Uterus (tissue), 7 donors: Measurements from ENCODE around the genes IDE, CYP26A1 and TBC1D12.

GRCh38 chr10:92538217-92538749, 35.6 kb downstream of the IDE start:
- PRO-cap, 4 experiments = no peak in any of the 4 experiments
- RAMPAGE, long total RNA, 2 experiments = no peak in any of the 2 experiments
- RRBS = no CpG with 5 or more reads among the region's 4 CpGs

DNA sequence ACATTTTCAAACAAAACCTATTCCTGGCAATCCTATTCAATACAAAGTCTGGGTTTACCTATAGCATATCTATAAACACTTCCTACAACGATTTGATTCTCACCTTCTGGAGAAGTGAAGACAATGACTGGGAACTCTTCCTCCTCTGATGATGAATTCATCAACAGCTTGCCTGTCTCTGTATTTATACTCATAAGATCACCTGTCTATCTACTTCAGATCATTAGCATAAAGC, 32.8 kb downstream of the IDE start:
- PRO-cap, 4 experiments = no peak in any of the 4 experiments
- RAMPAGE, long total RNA, 2 experiments = no peak in any of the 2 experiments
- RRBS = no CpG with 5 or more reads among the region's 1 CpG

GRCh38 chr10:92573605-92574288, at the start of gene IDE:
Gene IDE, minus strand, starts transcription at chr10:92574093.
- PRO-cap, 4 experiments = peak in 4 of 4 experiments; most common plus-strand start chr10:92574140 (in 4); most common minus-strand start chr10:92574087 (in 3)
- RAMPAGE, long total RNA, 2 experiments = start-site peak on the minus strand in 1 of 2 experiments, at chr10:92574017-92574069 at its widest, 173 reads per replicate
- RRBS = 2% methylated on average over 60 of the region's 74 CpGs

DNA sequence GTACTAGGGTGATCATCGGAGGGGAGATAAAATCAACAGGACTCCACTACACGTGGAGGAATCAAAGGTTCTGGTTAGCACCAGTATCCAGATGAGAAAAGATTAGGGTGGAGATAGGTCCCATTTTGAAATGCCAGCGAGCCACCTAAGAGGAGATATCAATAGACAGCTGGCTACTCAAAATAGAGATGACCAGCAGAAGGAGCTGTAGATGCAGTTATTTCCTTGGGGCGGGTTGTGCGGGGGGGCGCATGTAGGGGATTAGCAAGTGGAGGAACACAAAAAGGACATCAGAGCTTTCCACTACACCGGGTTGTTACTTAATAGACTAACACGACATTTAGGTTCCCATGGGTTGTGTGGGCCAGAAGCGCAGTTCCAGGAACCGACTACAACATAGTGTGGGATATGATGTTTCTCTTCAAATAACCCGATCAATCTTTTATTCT, 2.2 kb upstream of the KIF11 start:
- PRO-cap, 4 experiments = no peak in any of the 4 experiments
- RAMPAGE, long total RNA, 2 experiments = no peak in any of the 2 experiments
- RRBS = no CpG with 5 or more reads among the region's 11 CpGs

DNA sequence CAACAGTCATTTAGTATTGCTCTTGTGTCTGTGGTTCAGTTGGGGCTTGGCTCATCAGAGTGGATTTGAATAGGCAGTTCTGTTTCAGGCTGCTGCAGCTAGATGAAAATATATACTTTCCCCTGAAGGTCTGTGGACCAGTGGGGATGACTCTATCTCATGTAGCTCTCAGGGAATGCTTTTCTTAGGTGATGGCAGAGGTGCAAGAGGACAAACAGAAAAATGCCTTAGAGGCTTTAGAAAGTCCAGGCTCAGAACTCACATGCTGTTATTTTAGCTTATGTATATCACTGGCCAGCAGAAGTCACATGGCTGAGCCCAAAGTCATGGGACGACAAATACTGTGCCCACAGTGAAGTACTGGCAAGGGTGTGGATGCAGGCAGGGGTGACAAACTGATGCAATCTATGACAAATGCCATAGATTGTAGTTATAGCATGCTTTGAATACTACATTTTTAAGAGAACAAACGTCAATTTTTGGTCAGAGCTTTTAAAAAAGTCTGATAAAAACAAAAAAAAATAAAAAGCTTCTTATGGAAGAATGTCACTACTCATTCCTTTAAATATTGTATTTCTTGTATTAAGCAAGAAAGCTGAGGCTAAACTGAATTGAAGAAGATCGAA, 15.0 kb upstream of the EXOC6 start:
- PRO-cap, 4 experiments = no peak in any of the 4 experiments
- RAMPAGE, long total RNA, 2 experiments = no peak in any of the 2 experiments
- RRBS = no CpG with 5 or more reads among the region's 3 CpGs

- PRO-cap, 4 experiments = no peak in any of the 4 experiments
- RAMPAGE, long total RNA, 2 experiments = no peak in any of the 2 experiments
- RRBS = 3% methylated on average over 17 of the region's 61 CpGs
Measured at GRCh38 chr10:93062262-93062984, 1.8 kb downstream of the CYP26C1 start.

DNA sequence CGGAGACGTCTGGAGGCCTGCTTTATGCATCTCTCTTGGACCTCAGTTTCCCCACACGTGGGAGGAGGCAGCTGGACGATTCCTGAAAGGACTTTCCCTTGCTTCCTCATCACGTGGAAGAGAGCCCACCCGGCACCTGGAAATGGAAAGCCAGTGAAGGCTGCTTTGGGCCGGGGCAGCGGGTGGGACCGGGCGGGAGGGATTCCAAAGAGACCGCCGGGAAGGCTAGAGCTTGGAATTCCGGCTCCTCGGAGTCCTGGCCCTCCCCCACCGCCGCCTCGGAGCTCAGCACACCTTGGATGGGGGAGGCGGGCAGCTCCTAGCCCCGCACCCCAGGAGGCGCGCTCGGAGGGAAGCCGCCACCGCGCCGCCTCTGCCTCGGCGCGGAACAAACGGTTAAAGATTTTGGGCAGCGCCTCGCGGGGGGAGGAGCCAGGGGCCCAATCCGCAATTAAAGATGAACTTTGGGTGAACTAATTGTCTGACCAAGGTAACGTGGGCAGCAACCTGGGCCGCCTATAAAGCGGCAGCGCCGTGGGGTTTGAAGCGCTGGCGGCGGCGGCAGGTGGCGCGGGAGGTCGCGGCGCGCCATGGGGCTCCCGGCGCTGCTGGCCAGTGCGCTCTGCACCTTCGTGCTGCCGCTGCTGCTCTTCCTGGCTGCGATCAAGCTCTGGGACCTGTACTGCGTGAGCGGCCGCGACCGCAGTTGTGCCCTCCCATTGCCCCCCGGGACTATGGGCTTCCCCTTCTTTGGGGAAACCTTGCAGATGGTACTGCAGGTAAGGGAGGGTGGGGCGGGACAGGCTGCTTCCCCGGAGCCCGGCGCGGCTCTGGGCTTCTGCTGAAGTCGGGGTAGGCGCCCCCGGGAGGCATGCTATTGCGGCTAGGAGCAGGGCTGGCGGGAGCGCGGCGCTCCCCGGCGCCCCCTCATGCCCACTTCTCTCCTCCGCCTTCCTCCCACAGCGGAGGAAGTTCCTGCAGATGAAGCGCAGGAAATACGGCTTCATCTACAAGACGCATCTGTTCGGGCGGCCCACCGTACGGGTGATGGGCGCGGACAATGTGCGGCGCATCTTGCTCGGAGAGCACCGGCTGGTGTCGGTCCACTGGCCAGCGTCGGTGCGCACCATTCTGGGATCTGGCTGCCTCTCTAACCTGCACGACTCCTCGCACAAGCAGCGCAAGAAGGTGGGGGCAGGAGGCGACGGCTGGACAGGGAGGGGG, at the start of gene CYP26A1:
CYP26A1 (plus strand) TSS at position 549 of the 1,224 bp plus-strand sequence.
- PRO-cap, 4 experiments = no peak in any of the 4 experiments
- RAMPAGE, long total RNA, 2 experiments = no peak in any of the 2 experiments
- RRBS = 2% methylated on average over 16 of the region's 100 CpGs

GRCh38 chr10:93421100-93421981, 60.8 kb downstream of the MYOF start:
- PRO-cap, 4 experiments = peak in 1 of 4 experiments; most common plus-strand start chr10:93421601 (in 1); most common minus-strand start chr10:93421610 (in 1)
- RAMPAGE, long total RNA, 2 experiments = no peak in any of the 2 experiments
- RRBS = no CpG with 5 or more reads among the region's 7 CpGs

- PRO-cap, 4 experiments = no peak in any of the 4 experiments
- RAMPAGE, long total RNA, 2 experiments = no peak in any of the 2 experiments
- RRBS = no CpG with 5 or more reads among the region's 7 CpGs
Measured at GRCh38 chr10:93473920-93474773, 8.0 kb downstream of the MYOF start.

DNA sequence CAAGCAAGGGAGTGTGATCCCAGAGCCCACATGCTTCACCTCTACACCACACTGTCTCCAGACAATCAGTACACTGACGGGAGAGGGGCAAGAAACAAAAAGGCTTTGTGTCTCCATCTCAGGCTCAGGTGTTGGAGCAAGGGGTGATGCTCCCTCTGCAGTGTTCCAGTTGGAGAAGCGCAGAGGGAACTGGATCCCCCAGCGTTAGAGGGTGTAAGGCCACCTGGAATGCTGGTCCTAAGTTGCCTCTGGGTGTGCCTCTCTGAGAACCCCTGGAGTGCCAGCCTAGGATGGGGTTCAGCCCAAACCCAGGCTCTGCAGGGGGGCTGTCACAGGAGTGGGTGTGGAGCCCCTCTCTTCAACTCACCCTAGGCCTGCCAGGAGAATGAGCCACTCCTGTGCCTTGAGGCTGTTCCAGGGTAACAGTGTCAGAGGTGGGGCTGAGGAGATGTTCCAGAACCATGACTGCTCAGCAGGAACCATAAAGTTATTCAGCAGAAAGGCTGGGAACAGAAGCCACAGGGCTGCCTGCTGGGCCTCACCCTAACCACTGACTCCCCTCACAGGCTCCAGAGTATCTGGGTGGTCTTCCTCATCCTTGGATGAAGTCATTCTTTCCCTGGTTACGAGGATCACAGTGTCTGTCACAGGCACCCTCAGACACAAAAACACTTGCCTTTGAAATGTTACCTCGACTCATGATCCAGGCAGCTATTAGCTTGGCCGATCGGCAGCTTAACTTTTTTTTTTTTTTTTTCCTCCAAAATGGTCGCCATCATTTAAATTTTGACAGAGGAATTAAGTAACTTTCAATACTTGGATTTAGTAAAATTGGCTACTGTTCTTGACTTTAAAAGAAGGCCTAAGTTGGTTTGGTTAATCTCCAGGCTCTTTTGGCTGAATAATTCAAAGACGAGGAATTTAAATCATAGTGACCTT, 5.3 kb downstream of the RBP4 start:
- PRO-cap, 4 experiments = no peak in any of the 4 experiments
- RAMPAGE, long total RNA, 2 experiments = no peak in any of the 2 experiments
- RRBS = no CpG with 5 or more reads among the region's 9 CpGs

GRCh38 chr10:93701825-93702000, 679 bp downstream of the FRA10AC1 start:
- PRO-cap, 4 experiments = no peak in any of the 4 experiments
- RAMPAGE, long total RNA, 2 experiments = no peak in any of the 2 experiments
- RRBS = no CpG with 5 or more reads among the region's 2 CpGs

DNA sequence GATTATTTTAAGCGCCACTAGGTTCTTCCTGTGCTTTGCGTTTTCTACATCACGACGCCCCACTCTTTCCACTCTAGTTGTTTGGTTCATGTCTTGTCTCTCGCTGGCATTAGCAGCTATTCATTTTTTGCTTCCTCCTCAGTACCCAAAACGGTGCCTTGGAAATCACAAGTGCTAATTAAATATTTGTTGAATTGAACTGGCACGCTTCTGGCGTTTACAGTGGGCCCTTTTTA, 742 bp upstream of the FRA10AC1 start:
- PRO-cap, 4 experiments = no peak in any of the 4 experiments
- RAMPAGE, long total RNA, 2 experiments = no peak in any of the 2 experiments
- RRBS = no CpG with 5 or more reads among the region's 8 CpGs

DNA sequence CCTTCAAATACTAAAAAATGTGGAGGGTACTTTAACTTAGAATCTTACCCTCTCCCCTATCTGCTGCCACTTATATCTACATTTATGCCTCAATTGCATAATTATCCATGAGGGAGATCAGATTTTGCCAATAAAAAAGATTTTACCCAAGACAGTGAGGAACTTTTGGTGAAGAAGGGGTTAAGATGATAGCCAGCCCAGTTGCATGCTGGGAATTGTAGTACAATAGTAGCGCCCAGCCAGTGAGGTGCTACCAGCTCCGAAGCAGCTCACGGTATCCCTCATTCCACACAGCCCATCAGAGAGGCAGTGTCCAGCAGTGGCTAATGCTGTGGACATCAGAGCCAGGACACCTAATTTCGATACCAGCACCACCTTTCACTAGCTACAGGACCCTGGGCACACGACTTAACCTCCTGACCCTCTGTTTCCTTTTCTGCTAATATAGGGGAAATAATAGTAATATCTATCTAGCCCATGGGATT, 5.9 kb upstream of the LGI1 start:
- PRO-cap, 4 experiments = no peak in any of the 4 experiments
- RAMPAGE, long total RNA, 2 experiments = no peak in any of the 2 experiments
- RRBS = no CpG with 5 or more reads among the region's 5 CpGs

- PRO-cap, 4 experiments = no peak in any of the 4 experiments
- RAMPAGE, long total RNA, 2 experiments = no peak in any of the 2 experiments
- RRBS = no CpG with 5 or more reads among the region's 7 CpGs
Measured at GRCh38 chr10:94258459-94259294, 104.1 kb downstream of the NOC3L start.

- PRO-cap, 4 experiments = peak in 4 of 4 experiments; most common plus-strand start chr10:94402490 (in 2); most common minus-strand start chr10:94402384 (in 3)
- RAMPAGE, long total RNA, 2 experiments = start-site peak on the plus strand in 1 of 2 experiments, at chr10:94402491-94402520 at its widest, 16 reads per replicate
- RRBS = 2% methylated on average over 33 of the region's 133 CpGs
Measured at GRCh38 chr10:94402041-94403349, at the start of gene TBC1D12. Gene TBC1D12, plus strand, starts transcription at chr10:94402541.

- PRO-cap, 4 experiments = no peak in any of the 4 experiments
- RAMPAGE, long total RNA, 2 experiments = no peak in any of the 2 experiments
- RRBS = no CpG with 5 or more reads among the region's 1 CpG
Measured at GRCh38 chr10:94687648-94687926, 4.1 kb downstream of the CYP2C18 start.

DNA sequence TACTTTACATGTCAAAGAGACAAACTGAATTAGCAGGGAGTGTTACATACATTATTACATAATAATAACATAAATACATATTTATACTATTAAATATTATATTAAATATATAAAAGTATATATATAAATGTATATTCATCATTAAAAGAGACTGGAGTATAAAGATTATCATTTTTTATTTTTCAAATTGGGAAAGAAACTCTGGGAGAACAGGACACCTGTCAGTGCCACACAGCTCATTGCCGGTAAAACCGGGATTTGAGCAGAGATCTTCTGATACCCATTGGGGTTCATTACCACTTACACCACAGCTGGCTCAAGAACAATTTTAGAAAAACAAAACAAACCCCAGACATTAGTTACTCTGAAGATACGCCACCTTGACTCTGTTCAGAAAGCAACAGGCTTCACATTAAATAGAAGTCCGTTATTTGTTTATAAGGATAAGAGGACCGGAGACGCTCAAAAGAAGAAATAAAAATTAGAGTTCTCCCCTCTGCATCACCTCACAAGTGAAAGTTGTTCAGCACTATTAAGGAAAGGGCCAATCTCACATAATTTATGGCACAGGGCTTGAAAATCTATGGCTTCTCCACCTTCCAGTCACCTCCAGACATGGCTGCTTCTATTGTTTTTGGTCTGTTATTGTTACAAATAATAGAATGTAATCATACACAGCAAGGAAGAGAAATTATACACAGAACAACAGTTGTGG, 962 bp upstream of the CYP2C8 start:
- PRO-cap, 4 experiments = no peak in any of the 4 experiments
- RAMPAGE, long total RNA, 2 experiments = no peak in any of the 2 experiments
- RRBS = no CpG with 5 or more reads among the region's 6 CpGs

- PRO-cap, 4 experiments = peak in 4 of 4 experiments; most common plus-strand start chr10:95273870 (in 3); most common minus-strand start chr10:95273490 (in 2)
- RAMPAGE, long total RNA, 2 experiments = no peak in any of the 2 experiments
- RRBS = no CpG with 5 or more reads among the region's 12 CpGs
Measured at GRCh38 chr10:95273372-95273996, 17.3 kb downstream of the PDLIM1 start.

DNA sequence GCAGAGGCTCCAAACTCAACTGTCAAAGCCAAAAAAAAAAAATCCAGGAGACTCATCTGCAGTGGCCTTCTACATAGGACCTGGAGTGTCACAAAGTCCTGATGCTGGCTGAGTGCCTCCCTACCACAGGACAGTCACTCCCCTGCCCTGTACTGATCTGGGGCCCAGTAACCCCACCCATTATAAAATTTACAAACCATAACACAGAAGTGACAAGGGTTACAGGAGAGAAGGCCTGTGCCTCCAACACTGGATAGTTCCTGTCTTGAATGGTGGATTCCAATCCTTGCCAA, 14.6 kb downstream of the PDLIM1 start:
- PRO-cap, 4 experiments = no peak in any of the 4 experiments
- RAMPAGE, long total RNA, 2 experiments = no peak in any of the 2 experiments

DNA sequence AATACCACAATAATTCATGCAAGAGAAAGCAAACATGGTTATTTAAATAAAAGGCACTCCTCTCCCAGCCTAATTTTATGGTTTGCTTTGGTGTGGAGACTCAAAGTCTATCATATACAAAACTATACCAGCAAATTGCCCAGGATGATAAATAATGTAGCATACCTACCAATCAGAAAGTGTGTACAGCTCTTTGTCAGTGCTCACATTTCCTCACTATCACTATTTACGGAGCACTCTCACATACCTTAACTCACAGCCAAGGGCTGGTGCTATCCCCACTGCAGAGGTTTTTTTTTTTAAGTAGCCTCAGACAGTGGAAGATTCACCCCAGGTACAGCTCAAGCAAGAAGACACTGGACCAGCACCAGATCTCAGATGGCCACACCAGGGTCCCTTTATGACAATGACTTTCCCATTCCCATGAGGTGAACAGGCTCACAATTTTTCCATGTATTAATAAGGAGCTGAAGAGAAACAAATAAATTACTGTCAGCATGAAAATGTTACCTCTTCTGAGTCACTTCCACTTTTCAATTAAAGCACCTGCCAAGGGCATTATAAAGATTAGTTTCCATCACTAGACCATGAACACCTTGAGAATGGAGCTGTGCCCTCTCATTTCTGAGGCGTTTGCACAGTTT, 2.4 kb downstream of the PDLIM1 start:
- PRO-cap, 4 experiments = peak in 1 of 4 experiments; most common plus-strand start position 590 of the sequence (in 1); most common minus-strand start position 400 of the sequence (in 1)
- RAMPAGE, long total RNA, 2 experiments = no peak in any of the 2 experiments
- RRBS = no CpG with 5 or more reads among the region's 2 CpGs